ENCODE results near the gene EPS8L3.

DNA sequence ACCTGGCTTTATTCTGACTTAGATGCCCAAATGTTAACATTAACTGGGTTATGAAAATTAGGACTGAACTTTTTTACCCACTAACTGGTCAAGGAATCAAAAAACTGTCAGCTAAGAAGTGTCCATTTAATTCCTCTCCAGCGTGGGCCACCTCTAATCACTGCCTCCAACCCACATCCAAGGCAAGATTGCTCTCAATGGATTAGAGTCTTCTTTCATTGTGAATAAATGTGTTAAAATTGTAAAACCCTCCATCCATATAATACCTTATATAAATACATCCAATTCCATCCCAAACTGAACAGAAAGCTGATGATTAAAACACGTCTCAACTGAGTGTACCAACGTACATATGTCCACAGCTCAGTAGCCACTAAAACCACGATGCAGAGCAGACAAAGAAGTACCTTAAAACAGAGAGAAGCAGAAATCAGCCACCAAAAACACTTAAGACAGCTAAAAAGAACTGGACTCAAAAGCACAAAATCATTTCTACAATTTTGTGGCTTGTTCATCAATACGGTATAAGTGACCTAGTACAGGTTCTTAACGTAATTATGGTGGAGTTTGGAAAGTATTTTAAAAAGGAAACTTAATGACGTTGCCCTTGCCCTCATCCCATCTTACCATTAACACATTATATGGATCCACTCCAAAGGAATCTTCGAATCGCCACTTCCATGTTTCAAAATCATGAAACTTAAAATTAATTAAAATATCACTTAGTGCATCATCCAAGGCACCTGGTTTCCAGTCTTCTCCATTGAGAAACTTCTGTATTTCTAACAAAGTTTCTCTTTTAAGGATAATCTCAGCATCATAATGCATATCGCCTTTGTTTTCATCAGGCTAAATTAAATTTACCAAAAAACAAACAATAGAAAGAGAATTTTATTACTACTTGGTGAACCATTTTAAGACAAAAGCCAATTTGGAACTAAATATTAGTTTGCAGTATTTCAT is 19.8 kb downstream of the CLCC1 start:
- PRO-cap: no peak
- RAMPAGE, long total RNA, 3 experiments: no peak in any of the 3 experiments

GRCh38 chr1:109089990-109090480 is 529 bp upstream of the TMEM167B start:
- PRO-cap: no peak
- RAMPAGE, long total RNA, 3 experiments: no peak in any of the 3 experiments

DNA sequence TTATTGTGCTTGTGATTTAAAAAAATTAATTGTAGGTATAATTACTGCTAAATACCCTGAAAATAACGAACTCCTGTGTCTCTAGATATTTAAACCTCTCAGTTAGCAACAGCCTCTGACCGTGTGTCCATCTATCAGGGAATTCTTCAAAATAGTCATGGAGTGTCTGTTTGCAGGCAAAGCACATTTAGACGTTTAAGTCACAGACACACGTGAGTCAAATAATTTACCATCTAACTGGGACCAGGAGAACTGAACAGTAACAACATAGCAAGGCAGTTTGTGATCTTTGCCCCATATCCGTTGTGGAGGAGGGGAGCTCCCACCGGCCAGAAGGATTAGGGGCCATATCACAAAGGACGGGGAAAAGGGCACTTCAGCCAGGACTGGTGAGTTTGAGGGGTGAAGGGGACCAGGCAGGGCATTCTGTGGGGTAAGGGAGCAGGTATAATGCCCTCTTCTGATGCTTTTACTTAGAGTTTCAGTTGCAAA is 22.8 kb downstream of the ELAPOR1 start:
- PRO-cap: no peak
- RAMPAGE, long total RNA, 3 experiments: no peak in any of the 3 experiments

GRCh38 chr1:109148908-109149781 is 35.2 kb downstream of the ELAPOR1 start:
- PRO-cap: no peak
- RAMPAGE, long total RNA, 3 experiments: no peak in any of the 3 experiments

DNA sequence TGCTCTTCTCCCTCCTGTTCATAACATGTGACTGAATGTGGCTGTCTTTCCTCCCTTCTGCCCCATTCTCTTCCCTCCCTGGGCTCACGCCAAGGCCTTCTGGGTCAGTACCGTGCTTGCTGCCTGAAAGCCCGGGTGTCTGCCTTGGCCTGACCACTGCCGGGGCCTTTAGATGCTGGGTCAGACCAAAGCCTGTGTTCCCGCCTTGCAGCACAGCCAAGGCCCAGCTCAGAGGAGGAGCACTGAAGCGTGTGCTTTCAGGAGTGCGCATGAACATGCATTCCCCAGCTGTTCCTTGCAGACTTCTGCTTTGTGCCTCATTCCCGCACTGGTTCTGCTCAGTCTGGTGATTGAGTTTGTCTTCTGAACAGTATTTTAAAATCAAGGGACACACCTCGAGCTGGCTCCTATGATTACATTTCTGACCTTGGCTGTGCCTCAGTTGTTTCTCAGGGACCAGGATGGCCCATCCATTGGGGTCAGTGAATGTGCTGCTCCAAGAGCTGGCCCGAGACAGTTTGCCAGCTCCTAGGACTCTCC is 26.9 kb upstream of the SARS1 start:
- PRO-cap: no peak
- RAMPAGE, long total RNA, 3 experiments: no peak in any of the 3 experiments

- PRO-cap: no peak
- RAMPAGE, long total RNA, 3 experiments: no peak in any of the 3 experiments
Measured at GRCh38 chr1:109218443-109218793, 4.7 kb downstream of the SARS1 start.

DNA sequence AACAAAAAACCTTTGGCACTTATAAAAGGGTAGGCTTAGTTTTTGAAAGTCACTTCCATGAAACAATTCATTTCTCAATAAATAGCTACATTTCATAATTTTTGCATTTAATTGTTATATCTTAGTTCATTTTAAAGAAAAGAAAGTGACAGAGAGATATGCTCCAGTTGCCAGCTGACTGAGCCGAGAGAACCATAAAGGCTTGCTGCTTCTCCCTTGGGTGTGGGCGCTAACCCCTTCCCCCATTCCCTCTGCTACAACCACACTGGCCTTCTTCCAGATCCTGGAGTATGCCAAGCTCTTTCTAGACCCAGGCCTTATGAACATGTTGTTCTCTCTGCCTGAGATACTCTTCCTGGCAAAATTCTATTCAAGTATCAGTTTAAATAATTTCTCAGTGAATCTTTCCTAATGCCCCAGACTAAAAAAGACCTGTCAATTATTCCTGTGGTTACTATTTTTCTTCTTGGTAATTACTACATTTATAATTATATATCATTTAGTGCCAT is 12.3 kb downstream of the SORT1 start:
- PRO-cap: unidirectional peak, minus-strand start at position 196 of the sequence
- RAMPAGE, long total RNA, 3 experiments: no peak in any of the 3 experiments

DNA sequence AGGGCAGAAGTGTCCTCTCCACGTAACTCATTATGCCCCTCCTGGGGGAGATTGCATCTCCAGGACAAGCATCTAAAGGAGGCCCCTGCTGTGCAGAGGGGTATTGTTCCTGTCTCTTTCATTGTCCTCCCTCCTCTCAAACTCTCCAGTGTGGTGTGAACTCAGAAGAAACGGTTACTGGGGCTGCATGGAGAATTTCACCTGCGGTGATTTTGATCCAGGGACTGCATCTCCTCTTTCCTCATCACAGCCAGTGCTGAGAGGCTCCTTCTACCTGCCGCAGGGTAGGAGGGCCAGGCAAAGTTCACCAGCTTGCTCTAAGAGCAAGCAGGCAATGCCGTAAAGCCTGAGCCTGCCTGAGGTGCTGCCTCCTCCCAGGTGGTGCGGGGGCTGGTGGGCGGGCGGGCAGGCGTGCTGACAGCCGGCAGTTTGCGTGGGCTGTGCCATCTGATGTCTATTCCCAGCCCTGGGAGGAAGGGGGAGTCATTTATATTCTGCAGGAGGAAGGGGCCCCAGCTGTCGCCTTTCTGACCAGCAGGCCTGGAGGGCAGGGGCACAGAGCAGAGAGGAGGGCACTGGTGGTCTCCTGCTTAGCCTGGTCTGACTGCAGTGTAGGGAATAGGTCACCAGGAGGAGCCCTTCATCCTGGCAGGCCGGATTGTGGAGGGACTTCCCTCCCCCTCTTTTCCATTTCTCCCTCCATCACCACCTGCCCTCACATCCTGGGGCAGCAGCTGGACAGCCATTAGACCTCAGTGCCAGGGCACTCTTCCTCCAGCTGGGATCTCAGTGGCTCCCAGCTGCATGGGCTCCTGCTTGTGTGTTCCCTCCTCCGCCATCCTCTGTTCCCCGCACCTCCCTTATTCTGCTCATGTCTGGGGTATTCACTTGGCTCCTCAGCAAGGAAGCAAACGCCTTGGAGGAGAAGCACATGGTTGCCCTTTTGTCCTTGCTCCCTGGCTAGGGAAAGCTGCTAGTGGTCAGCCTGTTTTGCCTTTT is 4.3 kb downstream of the CYB561D1 start:
- PRO-cap: no peak
- RAMPAGE, long total RNA, 3 experiments: start-site peak on the plus strand in 1 of 3 experiments, centred at position 515 of the sequence, 5 reads per replicate

DNA sequence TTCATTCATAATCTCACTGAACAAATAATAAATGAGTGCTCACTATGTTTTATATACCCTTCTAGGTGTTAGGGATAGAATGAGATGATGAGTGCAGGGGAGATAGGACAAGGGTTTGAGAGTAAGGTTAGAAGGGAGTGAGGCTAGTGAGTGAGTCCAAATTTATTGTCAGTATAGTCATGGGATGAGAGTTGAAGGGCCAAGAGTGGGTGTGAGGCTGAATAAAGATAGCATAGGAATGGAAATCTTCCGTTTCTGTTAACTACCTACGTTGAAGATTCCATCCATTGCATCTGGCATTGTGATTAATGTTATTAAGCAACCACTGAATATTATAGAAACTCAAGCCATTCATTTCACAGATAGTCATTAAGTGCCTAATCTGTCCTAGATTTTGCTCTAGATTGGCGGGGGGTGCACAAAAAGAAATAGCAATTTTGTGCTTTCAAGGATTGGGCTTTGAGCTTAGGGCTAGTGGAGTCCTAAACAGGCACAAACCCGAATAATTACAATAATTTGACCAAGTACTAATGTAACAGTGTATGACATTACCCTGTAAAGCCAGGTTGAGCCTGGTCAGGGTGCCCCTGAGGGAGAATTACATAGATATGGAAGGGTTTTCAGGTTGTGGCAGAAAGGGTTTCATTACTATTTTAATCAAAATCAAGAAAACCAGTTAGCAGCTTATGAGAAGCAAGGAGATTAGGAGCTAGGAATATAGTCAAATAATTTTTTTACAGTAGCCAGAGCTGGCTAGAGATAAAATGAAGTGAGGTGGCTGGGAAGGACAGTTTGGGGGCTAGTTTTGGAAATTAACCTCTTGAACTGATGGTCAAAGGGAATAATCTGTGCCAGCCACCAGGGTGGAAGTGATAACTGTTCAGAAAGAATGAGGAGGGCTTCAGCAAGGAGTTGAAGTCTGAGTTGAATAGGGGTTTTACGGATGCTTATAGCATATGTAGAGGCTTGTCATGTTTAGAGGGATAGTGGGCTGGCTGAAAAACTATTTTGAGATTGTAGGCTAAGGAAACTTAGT is 17.2 kb downstream of the GNAI3 start:
- PRO-cap: no peak
- RAMPAGE, long total RNA, 3 experiments: no peak in any of the 3 experiments

- PRO-cap: no peak
- RAMPAGE, long total RNA, 3 experiments: no peak in any of the 3 experiments
Measured at GRCh38 chr1:109591814-109592637, 27.4 kb downstream of the GNAT2 start.

DNA sequence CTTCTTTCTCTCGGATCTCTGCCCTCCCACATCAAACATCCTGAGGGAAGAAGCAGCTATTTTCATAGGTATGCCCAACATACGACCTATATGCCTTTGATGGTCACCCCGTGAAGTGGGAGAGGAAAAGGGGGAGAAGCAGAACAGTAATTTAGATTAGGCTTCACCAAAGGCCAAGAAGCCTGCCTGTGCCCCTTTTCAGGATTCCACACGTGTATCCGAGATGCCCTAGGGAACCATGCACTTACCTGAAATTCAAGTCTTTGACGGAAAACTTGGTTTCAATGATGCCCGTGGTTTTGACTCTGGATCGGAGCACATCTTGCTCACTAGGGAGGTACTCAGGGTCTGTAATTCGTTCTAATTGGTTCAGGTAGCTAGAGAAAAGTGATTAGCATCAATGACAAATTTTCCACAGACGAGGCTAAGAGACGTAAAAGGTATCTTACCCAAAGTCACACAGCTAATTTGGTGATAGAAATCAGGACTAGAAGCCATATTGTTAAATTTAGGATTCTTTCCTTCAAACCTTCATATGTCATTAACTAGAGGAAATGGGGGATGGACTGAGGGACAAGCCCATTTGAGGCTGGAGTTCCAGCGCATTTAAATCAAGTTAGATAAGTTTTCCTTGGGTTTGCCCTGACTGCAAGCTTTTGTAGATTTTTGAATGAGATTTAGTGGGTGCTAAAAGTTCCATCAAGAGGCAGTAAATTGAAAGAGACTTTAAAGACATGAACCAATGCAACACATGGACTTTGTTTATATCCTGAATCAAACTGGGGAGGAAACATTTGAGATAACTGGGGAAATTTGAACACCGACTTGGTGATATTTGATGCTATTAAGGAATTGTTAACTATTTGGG is 13.1 kb downstream of the GNAT2 start:
- PRO-cap: no peak
- RAMPAGE, long total RNA, 3 experiments: no peak in any of the 3 experiments

DNA sequence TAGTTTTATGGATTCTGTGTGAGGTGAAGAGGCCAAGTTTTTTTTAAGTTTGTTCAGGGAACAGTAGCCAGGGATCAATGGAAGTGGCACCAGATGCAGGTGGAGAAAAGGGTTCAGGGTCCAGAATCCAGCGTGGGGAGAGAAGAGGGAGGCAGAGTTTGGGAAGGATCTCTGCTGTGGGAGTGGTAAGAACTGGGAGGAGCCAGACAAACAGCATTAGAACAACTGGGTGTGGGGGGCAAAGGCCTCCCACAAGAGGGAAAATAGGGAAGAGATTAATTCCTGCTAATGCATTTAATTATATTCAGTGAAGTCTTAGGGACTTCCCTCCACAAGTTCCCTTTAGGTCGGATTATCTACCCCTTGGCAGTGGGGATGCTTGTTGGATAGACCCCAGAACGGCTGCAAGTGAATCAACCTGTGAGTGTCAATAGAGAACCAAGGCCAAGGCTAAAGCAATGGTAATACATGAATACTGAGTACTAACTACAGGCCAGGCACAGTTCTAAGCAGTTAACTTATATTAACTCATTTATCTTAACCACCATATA is 602 bp downstream of the GNAT2 start:
- PRO-cap: no peak
- RAMPAGE, long total RNA, 3 experiments: no peak in any of the 3 experiments

DNA sequence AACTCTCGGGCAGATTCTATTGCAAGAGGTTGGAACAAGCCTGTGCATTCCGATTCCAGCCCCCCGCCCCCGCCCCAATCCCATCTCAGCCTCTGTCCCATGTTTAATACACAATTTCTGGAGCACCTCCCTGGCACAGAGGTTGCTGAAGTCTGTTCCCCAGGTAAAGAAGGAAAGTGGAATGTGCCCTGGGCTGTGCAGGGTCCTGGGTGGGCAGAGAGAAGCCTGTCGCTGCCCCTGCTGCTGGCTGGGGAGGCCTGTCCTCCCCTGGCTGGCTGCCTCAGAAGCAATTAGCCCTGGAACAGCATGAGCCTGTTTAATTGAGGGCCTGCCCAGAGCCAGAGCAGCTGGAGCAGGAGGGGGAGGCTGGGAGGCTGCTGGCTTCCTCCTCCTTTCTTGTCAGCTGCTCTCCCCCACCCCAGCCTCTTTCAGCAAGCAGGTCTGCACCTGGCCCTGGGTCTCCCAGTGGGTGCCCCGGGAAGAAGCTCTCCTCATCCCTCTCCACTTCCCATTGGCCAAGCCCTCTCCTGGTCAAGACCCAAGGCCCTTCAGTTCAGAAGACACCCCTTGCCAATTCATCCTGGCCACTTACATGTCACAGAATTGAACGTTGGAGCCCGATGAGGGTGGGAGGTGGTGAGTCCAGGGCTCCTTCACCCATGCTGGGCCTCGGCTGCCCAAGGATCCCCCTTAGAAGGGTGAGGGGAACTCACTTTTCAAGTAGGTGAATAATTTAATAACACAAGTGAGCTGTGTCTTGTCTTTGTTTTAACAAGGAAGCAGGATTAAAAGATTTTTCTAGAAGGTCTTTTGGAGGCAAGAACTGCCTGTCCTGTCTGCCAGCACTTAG is 13.1 kb downstream of the AMPD2 start:
- PRO-cap: no peak
- RAMPAGE, long total RNA, 3 experiments: no peak in any of the 3 experiments

DNA sequence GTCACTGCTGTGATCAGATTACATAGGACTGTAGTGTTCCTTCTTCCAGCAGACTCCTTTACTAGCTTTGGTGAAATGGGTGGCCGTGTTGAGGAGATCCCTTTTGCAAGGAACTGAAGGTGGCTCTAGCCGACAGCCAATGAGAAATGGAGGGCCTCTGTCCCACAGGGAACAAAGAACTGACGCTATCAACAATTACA is 7.5 kb downstream of the GSTM3 start:
- PRO-cap: no peak
- RAMPAGE, long total RNA, 3 experiments: no peak in any of the 3 experiments

- PRO-cap: no peak
- RAMPAGE, long total RNA, 3 experiments: no peak in any of the 3 experiments
Measured at GRCh38 chr1:109763763-109764173, at the start of gene EPS8L3. TSS of gene EPS8L3 (minus strand) at chr1:109763923.

- PRO-cap: no peak
- RAMPAGE, long total RNA, 3 experiments: no peak in any of the 3 experiments
Measured at GRCh38 chr1:109864019-109864796, 46.4 kb upstream of the CSF1 start.

DNA sequence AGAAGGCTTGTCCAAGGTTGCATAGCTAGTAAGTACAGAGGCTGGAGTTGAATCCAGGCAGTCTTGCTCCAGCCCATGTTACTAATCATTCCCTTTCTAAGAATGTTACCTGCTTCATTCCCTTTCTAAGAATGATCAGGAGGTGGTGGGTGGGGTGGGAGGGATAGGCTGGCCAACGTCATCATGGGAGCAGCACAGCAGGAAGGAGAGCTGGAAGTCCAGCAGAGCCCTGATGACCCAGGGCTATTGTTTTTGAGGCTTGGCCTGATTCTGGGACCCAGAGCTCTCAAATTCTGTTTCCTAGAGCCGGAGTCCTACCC is 11.8 kb upstream of the CSF1 start:
- PRO-cap: no peak
- RAMPAGE, long total RNA, 3 experiments: no peak in any of the 3 experiments

- PRO-cap: no peak
- RAMPAGE, long total RNA, 3 experiments: no peak in any of the 3 experiments
Measured at GRCh38 chr1:109901575-109902197, 9.0 kb upstream of the CSF1 start.

DNA sequence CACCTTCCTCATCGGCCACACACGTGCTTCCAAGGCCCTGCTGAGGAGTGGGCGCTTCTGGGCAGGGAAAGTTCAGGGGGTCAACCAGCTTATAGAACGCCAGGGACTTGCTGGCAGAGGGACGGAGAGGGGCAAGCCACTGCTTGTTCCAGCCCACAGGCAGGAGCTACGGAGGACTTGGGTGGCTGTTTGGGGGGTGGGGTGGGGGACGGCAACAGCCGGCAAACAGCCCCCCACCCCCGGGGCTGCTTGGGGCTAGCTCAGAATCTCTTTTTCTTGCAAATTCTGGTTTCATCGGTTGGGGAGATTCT is 754 bp downstream of the CSF1 start:
- PRO-cap: no peak
- RAMPAGE, long total RNA, 3 experiments: no peak in any of the 3 experiments

DNA sequence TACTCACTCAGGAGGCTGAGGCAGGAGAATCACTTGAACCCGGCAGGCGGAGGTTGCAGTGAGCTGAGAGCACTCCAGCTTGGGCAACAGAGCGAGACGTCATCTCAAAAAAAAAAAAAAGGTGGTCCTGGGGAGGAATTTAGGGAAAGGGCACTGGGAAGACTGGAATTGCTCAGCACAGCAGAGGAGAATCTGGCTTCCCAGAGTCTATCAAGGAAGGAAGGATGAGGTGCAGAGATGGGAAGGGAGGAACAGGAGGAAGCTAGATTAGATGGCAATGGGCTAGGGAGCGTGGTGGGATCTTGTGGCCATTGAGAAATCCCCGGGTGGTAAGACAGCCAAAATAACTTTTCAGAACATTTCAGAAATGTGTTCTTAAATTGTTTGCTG is 1.3 kb upstream of the AHCYL1 start:
- PRO-cap: no peak
- RAMPAGE, long total RNA, 3 experiments: no peak in any of the 3 experiments

Measured in tibial nerve (tissue), 3 donors.